Subcutaneous preadipocyte (primary cell): Measurements from ENCODE around the gene OR1E2.

DNA sequence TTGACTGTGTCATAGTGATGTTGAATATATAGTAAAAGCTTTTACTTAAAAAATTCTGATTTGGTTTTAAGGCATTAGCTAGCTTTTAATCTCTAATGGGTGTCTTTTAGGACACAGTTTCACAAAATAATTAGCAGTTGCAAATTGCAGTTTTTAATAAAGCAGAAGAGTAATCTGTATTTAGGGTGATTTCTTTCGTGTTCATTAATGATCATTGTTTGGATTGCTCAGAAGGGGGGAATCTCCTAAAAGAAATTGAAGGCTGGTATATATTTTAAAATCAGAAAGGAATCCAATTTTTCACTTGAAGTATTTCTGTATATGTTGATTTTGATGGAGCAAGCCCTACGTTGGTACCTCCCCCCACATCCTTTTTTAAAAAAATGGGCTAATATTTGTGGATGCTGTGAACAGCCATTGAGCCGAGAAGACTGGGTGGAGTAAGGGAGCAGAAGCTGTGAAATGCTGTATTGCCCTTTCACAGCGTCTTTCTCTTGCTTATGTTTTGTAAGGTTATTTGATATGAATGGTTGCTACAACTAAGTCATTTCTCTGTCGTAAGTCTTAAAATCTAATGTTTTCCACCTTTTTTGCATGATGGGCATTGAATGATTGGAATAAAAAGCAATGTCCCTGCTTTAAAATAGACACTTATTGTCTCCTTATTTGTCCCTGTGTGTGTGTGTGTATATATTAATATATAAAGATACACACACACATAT lies 2.2 kb downstream of the PAFAH1B1 start:
- CAGE, long polyA plus RNA = no peak

DNA sequence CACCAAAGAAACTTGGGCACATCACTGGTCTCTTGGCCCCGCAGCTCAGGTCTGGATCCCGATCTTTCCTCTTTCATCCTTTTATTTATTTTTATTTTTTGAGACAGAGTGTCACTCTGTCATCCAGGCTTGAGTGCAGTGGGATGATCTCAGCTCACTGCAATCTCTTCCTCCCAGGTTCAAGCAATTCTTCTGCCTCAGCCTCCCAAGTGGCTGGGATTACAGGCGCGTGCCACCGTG lies 24.4 kb downstream of the CLUH start:
- CAGE, long polyA plus RNA = no peak

GRCh38 chr17:2706931-2707614 lies 4.5 kb downstream of the CLUH start:
- CAGE, long polyA plus RNA = no peak

GRCh38 chr17:2723798-2724622 lies 12.4 kb upstream of the CLUH start:
- CAGE, long polyA plus RNA = no peak

DNA sequence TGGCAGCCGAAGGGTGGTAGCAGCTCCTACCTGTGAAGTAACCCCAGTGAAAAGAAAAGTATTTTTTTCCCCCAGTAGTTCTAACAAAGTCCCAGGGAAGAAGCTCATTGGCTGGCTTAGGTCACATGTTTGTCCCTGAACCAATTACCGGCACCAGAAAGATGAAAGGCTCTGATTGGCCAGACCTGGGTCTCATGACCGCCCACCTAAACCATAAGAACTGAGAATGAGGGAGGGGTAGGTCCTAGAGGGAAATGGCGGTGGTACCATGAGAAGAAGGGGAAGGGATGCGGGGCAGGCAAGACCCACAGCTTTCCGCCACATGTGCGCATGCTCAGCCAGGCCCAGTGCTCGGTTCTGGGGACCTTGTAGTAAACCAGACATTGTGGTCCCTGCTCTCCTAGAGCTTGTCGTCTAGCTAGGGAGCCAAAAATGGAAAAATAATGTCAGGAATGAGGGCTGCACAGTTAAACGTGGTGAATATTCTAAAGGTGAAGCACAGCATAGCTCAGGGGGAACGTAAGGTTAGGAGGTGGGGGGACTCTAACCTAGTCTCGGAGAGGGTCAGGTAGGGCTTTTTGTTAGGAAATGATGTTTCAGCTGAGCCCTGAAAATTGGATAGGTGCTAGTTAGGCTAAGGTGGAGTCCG lies 110.9 kb downstream of the RAP1GAP2 start:
- CAGE, long polyA plus RNA = no peak

- CAGE, long polyA plus RNA = no peak
These were observed 123.7 kb downstream of the OR1D5 start for GRCh38 chr17:2939634-2940178.

DNA sequence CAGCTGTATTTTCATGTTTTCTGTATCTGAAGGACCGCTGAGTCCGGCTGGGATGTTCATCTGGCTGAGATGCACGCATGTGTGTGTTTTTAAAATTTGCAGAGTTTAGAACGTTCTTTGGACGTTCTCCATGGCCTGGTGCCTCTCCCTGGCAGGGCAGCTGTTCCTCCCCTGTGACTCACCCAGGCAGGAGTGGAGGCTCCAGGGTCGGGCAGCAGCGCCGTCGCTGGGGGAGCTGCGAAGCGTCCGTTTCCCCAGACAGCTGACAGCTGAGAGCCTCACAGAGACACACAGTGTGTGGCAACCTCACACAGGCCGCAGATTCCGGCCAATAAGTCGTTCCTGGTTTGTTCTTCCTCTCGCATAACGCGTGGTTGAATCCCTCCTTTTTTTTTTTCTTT lies 80.6 kb downstream of the OR1D5 start:
- CAGE, long polyA plus RNA = no peak

- CAGE, long polyA plus RNA = no peak
These were observed 5.6 kb upstream of the OR1R1P start for GRCh38 chr17:3380151-3380495.

DNA sequence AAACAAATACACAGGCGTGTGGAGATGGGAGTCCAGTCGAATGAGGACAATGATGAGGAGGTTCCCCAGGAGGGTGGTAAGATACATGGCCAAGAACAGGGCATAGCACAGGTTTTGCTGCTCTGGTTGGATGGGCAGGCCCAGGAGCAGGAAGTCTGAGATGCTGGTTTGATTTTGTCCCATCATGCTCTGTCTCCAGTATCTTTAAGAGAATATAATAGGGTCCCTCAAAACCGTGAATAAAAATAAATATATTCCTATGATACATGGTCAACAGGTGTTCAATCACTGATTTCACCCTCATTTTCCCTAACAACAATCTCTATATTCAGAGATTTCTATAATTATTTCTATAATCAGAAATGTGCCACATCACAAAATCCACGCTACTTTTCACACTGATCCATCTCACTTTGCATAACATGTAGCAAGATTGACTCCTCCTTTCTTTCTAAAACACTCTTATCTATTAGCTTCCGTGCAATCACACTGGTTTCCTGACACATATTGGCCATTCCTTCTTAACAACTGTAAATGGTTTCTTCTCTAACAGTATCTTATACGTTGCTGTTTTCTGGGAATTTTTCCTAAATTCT lies at the start of gene OR1E2:
Gene OR1E2 (minus strand): TSS at position 186 of the 596 bp plus-strand sequence.
- CAGE, long polyA plus RNA = no peak

DNA sequence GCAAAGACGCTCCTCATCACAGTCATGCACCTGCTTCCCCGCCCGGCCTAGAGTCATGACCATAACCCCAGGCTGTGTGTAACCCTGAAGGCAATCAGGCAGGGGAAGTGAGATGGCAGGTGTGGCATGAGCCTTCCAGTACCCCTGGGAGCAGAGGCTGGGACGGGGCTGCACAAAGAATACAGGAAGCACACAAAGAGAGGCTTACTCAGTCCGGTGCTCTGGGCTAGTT lies 9.4 kb downstream of the CTNS start:
- CAGE, long polyA plus RNA = no peak

DNA sequence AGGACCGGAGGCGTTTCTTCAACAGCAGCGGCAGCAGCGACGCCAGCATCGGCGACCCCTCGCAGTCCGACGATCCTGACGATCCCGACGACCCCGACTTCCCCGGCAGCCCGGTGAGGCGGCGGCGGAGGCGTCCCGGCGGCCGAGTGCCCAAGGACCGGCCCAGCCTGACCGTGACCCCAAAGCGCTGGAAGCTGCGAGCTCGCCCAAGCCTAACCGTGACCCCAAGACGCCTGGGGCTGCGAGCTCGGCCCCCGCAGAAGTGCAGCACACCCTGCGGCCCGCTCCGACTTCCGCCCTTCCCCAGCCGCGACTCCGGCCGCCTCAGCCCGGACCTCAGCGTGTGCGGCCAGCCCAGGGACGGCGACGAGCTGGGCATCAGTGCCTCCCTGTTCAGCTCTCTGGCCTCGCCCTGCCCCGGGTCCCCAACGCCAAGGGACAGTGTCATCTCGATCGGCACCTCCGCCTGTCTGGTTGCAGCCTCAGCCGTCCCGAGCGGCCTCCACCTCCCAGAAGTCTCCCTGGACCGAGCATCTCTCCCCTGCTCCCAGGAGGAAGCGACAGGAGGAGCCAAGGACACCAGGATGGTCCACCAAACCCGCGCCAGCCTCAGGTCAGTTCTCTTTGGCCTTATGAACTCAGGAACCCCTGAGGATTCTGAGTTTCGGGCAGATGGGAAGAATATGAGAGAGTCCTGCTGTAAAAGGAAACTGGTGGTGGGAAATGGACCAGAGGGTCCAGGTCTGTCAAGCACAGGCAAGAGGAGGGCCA lies 530 bp downstream of the HASPIN start:
- CAGE, long polyA plus RNA = no peak

- CAGE, long polyA plus RNA = no peak
These were observed 742 bp downstream of the NCBP3 start for GRCh38 chr17:3845257-3845750.

DNA sequence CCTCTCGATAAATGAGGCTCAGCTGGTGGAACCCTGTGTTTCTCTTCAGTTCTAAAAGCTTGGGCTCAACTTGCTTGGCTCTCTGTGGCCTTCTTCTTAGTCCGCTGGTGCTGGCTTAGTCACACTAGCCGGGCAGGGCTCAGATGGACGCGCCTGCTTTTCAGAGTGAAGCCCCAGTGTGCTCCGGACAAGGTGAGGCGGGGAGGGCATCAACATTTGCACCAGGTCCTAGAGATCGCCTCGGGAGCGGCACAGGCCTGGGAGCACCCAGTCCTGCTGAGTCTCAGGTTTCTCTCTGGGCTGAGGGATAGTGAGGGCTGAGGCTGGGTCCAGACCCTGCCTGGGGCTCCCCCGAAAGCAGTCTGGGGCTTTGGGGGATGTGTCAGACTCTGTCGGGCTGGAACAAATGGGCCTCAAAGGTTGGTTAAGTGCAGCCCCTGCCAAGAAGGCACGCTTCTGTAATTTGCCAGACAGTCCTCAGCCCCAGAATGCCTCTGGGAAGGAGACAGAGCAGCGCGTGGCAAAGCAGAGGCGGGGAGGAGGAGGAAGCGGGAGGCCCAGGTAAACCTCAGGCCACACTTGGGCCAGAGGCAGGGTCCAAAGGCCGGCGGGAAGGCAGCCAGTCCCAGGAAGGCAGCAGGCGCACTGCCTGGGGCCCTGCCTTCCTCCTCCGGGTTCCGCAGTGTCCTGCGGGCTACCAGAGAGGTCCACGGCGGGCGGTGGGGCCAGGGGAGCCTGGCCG lies 39.3 kb upstream of the ATP2A3 start:
- CAGE, long polyA plus RNA = no peak

DNA sequence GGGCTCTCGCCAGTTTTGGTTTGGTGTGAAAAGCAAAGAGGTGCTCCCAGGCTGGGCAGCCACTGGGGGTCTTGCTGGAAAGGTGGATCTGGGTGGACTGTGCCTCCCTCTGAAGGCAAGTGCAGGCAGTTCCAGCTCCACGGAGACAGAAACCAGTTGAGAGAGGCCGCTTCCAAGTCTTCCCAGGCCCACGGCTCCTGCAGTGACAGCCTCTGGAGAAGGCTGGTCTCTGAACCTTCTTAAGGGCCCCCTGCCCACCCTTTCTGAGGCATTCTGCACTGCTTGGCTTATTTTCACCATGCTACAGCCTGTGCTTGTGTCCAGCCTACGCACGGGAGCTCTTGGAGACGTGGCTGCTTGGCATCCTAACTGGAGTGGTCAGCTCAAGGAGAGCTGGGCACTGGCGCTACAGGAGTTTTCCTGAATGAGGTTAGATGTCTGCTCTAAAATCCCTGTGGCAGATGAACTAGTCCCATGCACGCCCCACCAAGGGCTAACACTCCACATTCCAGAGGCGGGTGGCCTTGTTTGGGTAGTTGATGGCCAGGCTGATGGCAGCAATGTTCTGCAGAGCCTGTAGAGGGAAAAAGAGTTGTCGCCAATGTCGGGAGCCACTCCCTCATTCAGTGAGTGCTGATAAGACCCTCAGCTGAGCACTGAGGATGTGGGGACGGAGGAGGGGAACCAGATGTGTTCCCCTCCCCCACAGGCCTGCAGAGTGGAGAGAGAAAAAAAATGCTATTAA lies 42.3 kb upstream of the ATP2A3 start:
- CAGE, long polyA plus RNA = no peak

- CAGE, long polyA plus RNA = no peak
These were observed 82.9 kb downstream of the ZZEF1 start for GRCh38 chr17:4059823-4060457.

GRCh38 chr17:4163950-4164512 lies 21.0 kb downstream of the CYB5D2 start:
- CAGE, long polyA plus RNA = no peak

- CAGE, long polyA plus RNA = no peak
These were observed 33.9 kb downstream of the UBE2G1 start for GRCh38 chr17:4332345-4333229.

- CAGE, long polyA plus RNA = no peak
These were observed 11.2 kb downstream of the SPNS3 start for GRCh38 chr17:4444772-4445425.

DNA sequence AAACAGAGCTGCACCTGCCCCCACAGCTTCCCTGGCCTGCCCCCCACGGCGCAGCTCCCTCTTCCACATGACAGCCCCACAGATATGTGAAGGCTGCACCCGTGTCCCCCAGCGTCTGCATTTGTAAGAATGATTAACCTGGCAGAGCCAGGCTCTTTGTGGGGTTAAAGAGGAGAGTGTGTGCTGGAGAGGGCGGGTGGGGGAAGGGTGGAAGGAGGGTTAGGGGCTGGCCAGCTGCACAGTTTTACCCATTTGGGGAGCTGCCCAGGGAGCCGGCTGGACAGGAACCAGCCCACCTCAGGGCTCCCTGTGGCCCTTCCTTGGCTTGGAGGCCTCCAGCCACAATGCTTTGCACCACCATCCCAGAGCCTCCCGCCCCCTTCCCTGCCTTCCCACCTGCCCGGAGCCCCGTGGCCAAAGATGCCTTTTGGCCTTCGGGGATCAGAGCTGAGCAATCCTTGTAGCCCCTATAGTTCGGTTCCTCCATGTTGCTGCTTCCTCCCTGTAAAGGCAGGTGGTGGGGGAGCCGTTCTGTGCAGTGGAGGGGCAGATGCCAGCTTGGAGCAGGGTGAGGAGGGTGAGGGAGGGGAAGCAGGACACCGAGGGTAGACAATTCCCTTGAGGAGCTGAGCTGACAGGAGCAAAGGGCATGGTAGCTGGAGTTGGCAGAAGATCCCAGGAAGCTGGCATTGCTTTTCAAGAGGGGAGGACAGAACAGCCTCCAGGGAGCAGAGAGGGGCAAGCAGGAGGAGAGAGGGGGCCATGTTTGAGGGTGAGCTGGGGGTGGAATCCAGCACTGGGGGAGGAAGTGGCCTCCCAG lies 18.0 kb upstream of the SPNS2 start:
- CAGE, long polyA plus RNA = no peak

GRCh38 chr17:4540176-4541062 lies 14.8 kb downstream of the MYBBP1A start:
- CAGE, long polyA plus RNA = no peak